ENCODE results near the genes PPRC1 and ACTR1A.

DNA sequence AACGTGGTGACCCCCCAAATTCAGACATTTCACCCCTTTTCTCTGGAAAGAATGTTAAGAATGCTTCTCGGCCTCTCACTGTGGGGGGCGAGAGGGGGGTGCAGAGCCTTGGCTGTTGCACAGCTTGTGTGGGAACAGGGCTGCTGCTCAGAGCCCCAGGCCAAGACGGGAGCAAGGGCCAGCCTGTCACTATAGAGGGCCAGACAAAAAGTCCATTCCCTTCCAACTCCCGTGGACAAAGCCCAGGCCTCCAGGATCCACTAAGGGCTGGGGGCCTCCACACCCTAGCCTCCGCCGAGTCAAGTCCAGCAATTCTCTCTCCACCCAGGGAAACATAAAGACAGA is 26.9 kb downstream of the DPCD start:
- PRO-cap = no peak

GRCh38 chr10:101725769-101726345 is 30.9 kb upstream of the FBXW4 start:
- PRO-cap = unidirectional peak, minus-strand start at chr10:101726041

DNA sequence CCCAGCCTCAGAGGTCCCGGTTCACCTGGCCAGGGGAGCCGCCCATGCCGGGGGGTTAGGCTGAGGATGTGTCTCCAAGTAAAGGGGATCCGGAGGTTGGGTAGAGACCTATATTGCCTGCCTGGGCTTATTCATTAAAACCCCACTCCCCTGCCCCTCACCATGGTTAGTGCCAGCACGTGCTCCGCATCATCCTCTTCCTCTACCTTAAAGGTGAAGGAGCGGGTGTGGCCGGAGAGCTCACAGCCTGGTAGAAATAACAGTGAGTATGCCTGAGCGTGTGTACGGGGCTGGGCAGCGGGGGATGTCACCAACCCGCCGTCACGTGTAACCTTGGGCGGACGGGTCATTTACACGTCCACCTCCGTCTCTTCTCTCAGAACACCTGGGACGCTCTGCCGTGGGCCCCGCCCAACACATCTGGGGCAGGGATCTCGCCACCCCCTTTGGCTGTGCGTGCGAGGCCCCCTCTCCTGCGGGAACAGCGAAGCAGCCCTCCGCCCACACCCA is 513 bp downstream of the NPM3 start:
- PRO-cap = no peak

DNA sequence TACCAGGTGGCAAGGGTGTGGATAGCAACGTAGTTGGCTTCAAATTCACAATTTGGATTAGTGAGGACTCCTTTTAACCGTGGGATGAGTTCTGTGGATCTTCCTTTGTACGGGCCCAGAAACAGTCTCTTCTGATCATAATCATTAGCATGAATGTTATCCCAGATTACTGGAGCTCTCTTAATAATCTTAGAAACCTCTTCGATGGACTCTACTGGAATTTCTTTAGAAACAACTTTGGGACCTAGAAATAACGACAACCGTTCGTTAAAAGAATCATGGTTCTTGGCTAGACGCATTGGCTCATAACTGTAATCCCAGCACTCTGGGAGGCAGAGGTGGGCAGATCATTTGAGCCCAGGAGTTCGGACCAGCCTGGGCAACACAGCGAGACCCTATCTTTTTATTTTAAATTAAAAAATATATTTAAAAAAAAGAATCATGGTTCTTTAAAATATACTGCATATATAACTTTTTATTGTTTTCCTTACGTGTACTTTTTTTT is 14.4 kb downstream of the OGA start:
- PRO-cap = no peak

- PRO-cap = no peak
Measured at GRCh38 chr10:101809888-101811194, 7.9 kb downstream of the OGA start.

GRCh38 chr10:101839308-101840526 is 3.9 kb downstream of the KCNIP2 start:
- PRO-cap = no peak

DNA sequence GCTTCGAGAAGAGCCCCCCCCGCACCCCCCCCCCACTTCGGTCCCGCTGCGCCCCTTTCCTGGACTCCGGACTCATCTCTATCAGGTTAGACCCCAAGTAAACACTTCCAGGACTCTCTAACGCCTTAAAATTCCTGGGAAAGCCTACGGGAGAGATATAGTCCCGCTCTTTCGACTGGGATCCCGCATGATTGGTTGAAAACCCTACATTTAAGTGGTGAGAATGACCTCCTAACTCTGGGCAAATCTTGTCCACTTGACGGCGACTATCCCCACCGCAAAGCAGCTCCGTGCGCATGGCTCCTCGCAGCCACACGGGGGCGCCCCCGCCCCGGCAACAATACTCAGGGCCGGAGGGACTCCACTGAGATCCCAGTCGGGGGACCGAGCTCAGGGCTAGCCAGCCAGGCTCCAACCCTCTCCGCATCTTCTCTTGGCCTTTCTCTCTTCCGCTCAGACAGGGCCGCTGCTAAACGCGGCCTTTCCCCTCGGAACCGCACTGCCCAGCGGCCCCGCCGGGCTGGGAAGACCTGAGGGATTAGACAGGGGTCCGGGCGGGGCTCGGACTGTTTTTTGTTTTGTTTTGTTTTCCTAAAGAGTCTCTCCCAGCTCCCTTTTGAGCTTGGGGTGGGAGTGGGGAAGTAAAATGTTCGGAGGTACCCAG is 2.9 kb downstream of the KCNIP2 start:
- PRO-cap = no peak

- PRO-cap = no peak
Measured at GRCh38 chr10:102121005-102121548, 909 bp upstream of the LDB1 start.

DNA sequence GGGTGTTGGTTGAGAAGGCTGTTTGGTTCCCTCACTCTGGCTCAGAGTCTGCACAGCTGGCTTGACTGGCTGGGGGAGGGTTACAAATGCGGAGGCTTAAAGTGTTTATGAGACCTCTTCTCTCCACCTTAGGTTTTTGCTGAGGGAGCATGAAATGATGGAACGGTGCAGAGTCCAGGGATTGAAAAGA is 1.5 kb upstream of the LDB1 start:
- PRO-cap = no peak

GRCh38 chr10:102132743-102133873 is at the start of gene PPRC1:
PPRC1 (plus strand) TSS chr10:102133040.
- PRO-cap = unidirectional peak, plus-strand start at chr10:102133040; bidirectional peak, plus-strand start at chr10:102133315, minus-strand start at chr10:102133301; bidirectional peak, plus-strand start at chr10:102133743, minus-strand start at chr10:102133563

GRCh38 chr10:102145853-102146394 is 6.3 kb upstream of the NOLC1 start:
- PRO-cap = no peak

- PRO-cap = no peak
Measured at GRCh38 chr10:102280469-102281301, 35.4 kb downstream of the GBF1 start.

- PRO-cap = no peak
Measured at GRCh38 chr10:102393149-102393643, 2.3 kb upstream of the NFKB2 start.

DNA sequence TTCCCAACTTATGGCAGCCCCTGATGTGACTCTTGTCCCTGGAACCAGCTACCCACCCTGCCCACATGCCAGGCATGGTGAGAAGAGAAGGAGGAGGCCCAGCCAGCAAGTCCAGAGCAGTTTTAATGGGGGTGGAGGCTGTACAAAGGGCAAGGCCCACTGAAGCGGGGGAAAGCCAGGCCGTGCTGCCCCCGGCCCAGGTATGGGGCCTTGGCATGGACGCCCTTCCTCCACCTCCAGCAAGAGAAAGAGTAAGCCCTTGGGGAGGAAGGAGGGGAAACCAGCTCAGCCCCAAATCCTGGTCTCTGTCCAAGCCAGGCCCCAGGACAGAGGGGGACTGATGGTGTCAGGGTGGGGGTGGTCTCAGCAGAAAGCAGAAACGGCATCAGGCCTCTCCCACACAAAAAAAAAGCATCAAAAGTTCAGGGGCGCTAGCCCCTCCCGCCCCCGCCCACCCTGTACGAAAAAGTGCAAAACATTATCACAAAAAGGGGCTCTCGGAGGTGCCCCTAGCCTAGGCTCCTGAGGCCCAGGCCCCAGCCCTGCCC is 7.1 kb downstream of the NFKB2 start:
- PRO-cap = no peak

- PRO-cap = no peak
Measured at GRCh38 chr10:102419058-102419939, 714 bp upstream of the PSD start.

GRCh38 chr10:102502171-102503207 is at the start of gene ACTR1A:
ACTR1A (minus strand) TSS chr10:102502712.
- PRO-cap = bidirectional peak, plus-strand start at chr10:102502348, minus-strand start at chr10:102502048; bidirectional peak, plus-strand start at chr10:102503016, minus-strand start at chr10:102502712

- PRO-cap = bidirectional peak, plus-strand start at chr10:102643679, minus-strand start at chr10:102643729; bidirectional peak, plus-strand start at chr10:102643929, minus-strand start at chr10:102643932
Measured at GRCh38 chr10:102643569-102643984, 702 bp upstream of the TRIM8 start.

DNA sequence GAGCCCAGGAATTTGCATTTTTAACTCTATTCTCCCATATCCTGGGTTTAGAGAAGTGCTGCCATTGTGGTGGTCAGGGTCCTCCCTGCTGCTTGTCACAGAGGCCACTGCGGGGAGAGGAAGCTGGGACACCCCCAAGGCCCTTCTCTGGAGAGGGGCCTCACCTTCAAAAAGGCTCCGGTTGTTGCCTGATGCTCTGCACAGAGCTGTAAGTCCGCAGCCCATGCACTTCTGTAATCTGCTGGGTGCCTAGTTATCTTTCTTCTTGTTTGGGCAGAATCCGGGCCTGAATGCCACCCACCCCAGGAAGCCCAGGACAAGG is 14.9 kb downstream of the TRIM8 start:
- PRO-cap = no peak

DNA sequence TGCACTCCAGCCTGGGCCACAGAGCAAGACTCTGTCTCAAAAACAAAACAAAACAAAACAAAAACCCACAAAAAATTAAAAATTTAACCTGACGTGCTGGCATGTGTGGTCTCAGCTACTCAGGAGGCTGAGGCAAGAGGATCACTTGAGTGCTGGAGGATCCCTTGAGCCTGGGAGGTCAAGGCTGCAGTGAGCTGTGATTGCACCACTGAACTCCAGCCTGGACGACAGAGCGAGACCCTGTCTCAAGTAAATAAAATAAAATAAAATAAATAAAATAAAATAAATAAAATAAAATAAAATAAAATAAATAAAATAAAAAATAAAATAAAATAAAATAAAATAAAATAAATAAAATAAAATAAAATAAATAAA is 18.8 kb downstream of the TRIM8 start:
- PRO-cap = no peak

- PRO-cap = no peak
Measured at GRCh38 chr10:102691777-102692137, 22.4 kb downstream of the ARL3 start.

Measured in progenitor cell of endocrine pancreas (in vitro differentiated cells).